Peritoneum (tissue), 1 donor: Measurements from ENCODE around the gene LRP5.

- PRO-cap: no peak
Observed at GRCh38 chr11:68099296-68100011, 21.7 kb downstream of the CHKA start.

GRCh38 chr11:68166165-68167066, 45.2 kb upstream of the CHKA start:
- PRO-cap: no peak

DNA sequence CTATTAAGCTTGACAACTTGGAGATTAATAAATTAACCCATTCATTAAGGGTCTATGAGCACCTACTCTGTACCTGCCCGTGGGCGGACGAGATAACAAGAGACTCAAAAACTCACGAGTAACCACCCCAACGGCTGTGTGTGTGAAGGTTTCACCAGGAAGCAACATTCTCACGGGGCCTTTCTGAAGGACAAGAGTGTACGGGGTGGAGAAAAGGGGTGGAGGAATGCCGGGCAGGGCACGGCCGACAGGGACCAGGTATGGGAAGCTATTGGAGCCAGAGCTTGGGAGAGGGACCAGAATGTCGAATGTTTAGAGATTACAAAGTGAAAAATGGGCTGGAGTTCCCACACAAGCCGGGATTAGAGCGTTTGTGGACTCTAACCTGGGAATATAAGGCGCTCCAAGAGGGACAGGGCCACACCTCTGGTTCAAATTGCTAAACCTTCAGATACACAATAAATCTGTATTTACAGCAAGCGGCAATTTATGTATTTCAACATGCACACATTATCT, 1.5 kb downstream of the KMT5B start:
- PRO-cap: no peak

- PRO-cap: no peak
Observed at GRCh38 chr11:68259608-68260430, 12.0 kb downstream of the C11orf24 start.

GRCh38 chr11:68266503-68266770, 5.3 kb downstream of the C11orf24 start:
- PRO-cap: no peak

GRCh38 chr11:68275655-68276140, 3.9 kb upstream of the C11orf24 start:
- PRO-cap: no peak

DNA sequence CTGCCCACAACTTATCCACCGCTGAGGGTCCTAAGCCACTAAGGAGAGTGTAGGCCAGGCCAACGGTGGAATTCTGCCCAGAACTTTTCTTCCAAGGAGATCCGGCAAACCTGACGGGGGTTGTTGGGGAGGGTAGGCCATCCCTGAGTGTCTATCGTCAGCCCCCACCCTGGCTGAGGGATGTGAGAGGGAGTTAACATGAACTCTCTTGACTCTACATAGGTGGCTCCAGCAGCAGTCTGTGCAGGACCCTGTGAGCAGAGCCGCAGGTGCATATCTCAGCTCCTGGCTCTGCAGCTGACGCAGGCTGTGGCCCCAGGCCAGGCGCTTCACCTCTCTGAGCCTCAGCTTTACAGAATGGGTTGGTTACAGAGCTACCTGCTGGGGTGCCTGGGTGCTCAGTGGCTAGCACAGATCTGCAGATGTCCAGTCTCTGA, 16.1 kb upstream of the LRP5 start:
- PRO-cap: no peak

DNA sequence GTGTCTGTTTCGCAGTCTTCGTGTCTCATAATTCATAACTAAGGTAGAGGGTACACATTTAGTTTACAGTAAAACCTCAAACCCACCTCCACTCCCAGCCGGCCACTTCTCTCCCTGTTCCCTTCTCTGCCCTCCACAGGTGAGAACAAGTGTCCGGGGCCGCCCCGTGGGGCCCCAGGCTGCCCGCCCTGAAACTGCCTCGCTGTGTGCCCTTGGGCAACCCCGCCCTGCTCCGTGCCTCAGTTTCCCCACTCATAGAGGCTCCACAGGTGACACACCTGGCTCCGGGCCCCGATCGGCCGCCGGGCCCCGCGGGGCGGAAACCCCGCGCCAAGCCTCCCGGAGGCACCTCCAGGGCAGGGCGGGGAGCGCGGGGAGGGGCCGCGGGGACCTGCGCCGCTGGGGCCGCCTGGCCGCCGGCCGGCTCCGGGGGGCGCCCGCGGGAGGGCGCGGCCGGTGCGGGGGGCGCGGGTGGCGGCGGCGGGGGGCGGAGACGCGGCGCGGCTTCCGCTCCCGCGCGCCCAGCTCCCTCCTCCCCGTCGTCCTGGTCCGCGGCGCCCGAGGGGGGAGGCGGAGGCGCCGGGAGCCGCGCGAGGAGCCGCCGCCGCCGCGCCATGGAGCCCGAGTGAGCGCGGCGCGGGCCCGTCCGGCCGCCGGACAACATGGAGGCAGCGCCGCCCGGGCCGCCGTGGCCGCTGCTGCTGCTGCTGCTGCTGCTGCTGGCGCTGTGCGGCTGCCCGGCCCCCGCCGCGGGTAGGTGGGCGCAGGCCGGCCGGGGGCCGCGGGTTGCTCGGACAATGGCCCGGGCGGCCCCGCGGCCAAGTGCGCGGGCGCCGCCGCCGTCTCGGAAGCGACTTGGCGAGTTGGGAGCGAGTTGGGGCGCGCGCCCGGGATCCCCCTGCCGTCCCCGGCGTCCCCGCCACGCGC, at the start of gene LRP5:
Gene LRP5 (plus strand): TSS at position 539 of the 927 bp plus-strand sequence.
- PRO-cap: no peak

GRCh38 chr11:68312980-68313642, 720 bp downstream of the LRP5 start:
- PRO-cap: no peak

GRCh38 chr11:68315503-68316012, 3.2 kb downstream of the LRP5 start:
- PRO-cap: no peak

DNA sequence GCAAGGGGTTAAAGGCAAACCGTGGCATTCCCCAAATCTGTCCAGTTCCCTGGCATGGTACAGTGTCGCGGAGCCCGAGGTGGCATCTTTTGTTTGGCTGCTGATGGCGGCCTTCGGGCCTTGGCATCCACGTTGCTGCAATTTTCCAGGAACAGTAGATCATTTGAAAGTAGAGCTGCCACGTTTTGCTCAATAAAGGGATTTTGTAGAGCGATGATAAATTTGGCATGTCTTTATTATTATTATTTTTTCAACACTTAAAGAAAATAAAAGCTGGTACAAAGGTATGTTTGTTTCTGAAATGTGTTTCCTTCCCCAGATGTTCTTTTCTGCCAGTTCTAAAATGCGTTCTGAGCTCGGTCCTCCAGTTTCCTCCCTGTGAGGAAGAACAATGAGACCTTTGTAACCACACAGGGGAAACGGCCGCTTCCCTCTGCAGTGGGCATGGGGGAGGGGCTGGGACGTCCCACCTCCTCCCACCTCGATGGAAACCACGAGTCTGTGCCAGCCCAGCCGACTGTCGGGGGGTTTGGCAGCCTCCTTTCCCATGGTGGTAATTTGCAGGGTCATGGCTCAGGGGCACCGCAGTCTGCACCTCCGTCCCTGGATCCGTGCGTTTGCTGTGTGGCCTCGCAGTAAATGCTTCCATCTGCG, 15.8 kb downstream of the LRP5 start:
- PRO-cap: no peak

GRCh38 chr11:68349453-68349925, 37.1 kb downstream of the LRP5 start:
- PRO-cap: no peak

- PRO-cap: no peak
Observed at GRCh38 chr11:68398032-68398822, 62.3 kb upstream of the PPP6R3 start.

- PRO-cap: no peak
Observed at GRCh38 chr11:68424899-68425602, 35.5 kb upstream of the PPP6R3 start.

GRCh38 chr11:68463709-68463953, 3.1 kb downstream of the PPP6R3 start:
- PRO-cap: no peak

GRCh38 chr11:68539452-68540160, 79.1 kb downstream of the PPP6R3 start:
- PRO-cap: no peak

GRCh38 chr11:68564158-68564679, 103.7 kb downstream of the PPP6R3 start:
- PRO-cap: no peak

GRCh38 chr11:68565128-68565580, 104.6 kb downstream of the PPP6R3 start:
- PRO-cap: no peak

DNA sequence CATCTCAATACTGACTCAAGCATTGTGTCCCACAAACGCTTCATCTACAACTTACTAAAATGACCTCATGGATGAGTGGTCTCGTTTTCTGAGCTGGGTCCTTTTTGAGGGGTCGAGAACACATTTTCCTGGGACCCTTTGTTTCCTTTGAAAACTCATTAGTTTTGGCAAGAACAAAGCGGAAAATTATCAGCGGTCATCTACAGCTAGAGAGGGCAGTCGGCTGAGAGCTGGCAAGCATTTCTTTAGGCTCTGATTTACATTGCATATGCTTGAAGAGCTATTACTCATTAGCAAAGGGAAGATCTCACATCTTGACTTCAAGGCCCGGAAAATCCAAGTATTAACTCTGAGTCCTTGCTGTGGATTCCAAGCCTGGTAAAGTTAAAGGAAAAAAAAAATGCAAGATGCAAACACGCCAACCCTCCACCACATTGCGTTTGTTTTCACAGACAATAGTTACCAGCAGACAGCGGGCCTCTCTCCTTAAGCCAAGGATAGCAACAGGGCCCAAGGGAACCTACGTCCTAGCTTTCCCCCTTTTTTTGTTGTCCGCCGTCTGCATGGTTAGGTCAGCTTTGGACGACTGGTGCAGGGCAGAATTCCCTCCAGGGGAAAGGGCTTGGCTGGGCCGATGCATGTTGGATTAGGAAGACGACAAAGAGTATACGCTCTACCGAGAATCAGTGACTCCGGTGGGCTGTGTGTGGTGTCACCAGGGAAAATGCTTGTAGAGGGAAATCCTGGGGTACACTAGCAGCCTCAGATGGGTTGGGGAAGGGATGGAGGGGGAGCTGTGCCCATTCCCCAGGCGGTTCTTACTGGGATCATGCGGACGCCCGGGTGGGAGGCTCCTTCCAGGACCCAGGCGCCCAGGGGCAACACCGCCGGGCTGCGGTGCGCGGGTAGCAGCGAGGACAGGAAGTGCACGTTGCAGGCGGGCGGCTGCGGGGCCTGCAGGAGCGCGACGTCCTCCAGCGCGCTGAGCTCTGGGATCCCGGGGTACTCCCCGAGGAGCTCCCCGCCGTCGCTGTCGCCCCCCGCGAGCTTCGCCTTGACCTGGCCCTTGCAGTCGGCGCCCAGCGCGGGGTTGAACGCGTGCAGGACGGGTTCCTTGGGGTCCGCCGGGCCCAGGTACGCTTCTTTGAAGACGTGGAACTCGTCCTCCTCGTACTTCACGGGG, 1.6 kb downstream of the TESMIN start:
- PRO-cap: no peak

GRCh38 chr11:68825295-68826036, 16.2 kb downstream of the CPT1A start:
- PRO-cap: no peak